ENCODE measurements around a stretch of chr5.

DNA sequence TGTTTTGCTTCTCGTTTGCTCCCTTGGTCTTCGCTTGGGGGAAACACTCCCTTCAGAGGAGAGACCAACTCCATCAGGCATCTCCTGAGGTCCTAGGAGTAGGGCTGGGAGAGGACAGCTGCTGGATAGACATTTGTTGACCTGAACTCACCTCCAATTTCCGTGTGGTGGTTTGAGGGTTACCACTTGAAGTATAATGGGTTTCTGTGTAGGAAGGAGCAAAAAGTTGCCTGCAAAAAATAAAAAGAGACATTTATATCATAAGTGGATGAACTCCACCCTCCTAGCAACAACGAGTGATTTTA lies 37.9 kb downstream of the ADAM19 start:
- RRBS = no CpG with 5 or more reads among the region's 4 CpGs

GRCh38 chr5:157670470-157670866 lies 865 bp upstream of the C5orf52 start:
- RRBS = no CpG with 5 or more reads among the region's 6 CpGs

DNA sequence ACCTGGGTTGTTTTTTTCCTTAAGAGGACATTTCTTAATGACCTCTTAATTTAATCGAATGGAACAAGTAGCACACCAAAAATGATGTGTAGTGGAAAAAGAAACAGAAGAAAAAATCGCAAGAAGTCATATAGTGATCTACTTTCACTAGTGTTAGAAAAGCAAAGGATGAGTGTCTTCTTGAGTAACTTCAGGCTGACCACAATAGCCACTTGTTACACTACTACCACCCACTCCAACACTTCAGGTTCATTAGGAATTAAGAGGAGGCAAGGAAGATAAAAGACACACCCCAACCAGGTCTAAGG lies 815 bp downstream of the CLINT1 start:
- RRBS = no CpG with 5 or more reads among the region's 2 CpGs

- RRBS = no CpG with 5 or more reads among the region's 8 CpGs
Measured at GRCh38 chr5:157994742-157995089, 135.8 kb upstream of the CLINT1 start.

DNA sequence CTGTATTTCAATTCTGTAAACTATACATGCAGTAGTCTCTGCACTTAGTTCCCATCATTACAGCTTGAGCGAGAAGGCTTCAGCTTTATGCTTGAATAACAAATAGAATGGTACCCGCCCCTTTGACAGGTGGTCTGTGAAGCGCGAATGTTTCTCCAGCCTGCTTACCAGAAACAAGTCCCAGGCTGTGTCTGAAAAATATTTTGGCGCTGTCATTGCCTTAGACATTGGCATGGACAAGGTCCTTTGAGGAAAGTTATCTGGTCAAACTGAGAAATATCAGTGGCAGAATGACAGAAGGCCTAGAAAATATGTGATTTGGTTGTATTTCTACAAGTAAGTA lies 562.5 kb upstream of the CLINT1 start:
- RRBS = no CpG with 5 or more reads among the region's 5 CpGs

GRCh38 chr5:158818993-158819456 lies 280.7 kb downstream of the EBF1 start:
- RRBS = no CpG with 5 or more reads among the region's 6 CpGs

DNA sequence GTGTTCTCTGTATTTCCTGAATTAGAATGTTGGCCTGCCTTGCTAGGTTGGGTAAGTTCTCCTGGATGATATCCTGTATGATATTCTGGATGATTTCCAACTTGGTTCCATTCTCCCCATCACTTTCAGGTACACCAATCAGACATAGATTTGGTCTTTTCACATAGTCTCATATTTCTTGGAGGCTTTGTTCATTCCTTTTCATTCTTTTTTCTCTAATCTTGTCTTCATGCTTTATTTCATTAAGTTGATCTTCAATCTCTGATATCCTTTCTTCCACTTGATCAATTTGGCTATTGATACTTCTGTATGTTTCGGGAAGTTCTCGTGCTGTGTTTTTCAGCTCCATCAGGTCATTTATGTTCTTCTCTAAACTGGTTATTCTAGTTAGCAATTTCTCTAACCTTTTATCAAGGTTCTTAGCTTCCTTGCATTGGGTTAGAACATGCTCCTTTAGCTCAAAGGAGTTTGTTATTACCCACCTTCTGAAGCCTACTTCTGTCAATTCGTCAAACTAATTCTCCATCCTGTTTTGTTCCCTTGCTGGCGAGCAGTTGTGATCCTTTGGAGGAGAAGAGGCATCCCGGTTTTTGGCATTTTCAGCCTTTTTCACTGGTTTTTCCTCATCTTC lies 153.9 kb downstream of the EBF1 start:
- RRBS = no CpG with 5 or more reads among the region's 5 CpGs

DNA sequence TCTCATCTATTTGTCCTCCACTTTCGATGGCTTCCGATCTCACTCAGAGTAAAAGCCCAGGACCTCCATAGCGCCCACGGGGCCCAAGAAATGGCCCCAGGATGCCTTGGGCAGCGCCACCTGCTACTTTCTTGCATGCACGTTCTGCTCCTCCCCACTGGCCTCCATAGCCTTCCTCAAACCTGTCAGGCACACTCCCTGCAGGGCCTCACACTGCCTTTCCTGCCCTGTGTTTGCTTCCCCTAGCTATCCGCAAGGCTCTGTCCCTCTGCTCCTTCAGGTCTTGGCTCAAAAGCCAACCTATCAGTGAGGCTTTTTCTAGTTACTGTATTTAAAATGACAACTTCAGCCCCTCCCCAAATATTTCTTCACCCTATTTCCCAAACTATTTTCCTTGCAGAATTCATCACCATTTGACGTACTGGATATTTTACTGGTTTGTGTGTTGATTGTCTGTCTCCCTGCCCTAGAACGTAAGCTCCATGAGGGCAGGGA lies 127.0 kb downstream of the EBF1 start:
- RRBS = no CpG with 5 or more reads among the region's 9 CpGs

DNA sequence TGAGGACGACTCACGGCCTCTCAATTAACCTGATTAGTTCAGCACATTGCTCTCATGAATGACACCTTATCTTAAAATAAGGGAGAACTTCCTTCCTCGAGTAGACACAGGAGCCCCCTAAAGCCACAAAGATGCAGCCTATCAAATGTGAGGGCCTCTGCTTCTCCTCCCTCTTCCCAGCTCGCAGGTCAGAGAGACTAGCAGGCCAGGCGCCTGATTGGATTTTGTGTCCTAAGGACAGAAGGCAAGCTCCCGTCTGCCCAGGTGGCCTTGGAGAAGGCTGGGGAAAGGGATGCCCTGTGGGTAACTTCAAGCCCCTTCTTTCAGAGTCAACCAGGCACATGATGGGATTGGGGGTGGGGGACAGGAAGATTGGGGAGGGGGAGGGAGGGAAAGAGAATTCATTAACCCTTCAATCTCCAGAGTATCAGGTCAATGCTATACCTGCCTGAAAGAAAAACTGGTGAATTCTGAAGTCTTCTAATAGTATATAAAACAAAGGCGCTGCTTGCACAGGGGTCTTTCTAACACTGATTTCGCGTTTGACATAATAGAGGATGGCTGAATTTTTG lies 37.5 kb downstream of the EBF1 start:
- RRBS = no CpG with 5 or more reads among the region's 9 CpGs

GRCh38 chr5:159090446-159090674 lies 9.4 kb downstream of the EBF1 start:
- RRBS = no CpG with 5 or more reads among the region's 2 CpGs

GRCh38 chr5:159099945-159100414 lies 264 bp upstream of the EBF1 start:
- RRBS = no CpG with 5 or more reads among the region's 12 CpGs

DNA sequence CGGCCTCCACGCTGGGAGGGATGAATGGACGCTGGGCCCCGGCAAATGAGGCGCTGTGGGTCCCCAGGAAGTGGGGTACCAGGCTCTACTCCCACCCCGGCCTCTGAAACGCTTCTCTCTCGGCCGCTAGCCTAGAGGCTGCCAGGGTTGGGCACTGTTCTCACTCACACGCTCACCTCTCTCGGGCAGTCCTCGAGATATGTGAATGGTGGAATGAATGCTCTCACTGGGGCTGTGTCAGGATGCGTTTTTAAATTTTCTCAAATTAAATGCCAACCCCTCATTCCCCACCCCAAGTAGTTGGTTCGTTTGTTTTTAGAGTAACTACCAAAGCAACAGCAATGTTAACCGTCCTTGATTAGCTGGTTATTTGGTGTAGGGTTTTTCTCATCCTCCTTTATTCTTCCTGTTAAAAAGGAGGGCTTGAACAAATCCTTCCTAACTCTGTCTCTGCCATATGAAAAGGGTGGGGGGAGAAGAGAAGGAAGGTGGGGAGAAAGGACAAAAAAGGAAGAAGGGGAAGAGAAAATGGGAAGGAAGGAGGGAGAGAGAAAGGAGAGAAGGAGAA lies 1.3 kb upstream of the EBF1 start:
- RRBS = 3% methylated on average over 3 of the region's 15 CpGs

GRCh38 chr5:159208475-159209487 lies 572 bp downstream of the RNF145 start:
- RRBS = 2% methylated on average over 24 of the region's 74 CpGs

- RRBS = 2% methylated on average over 11 of the region's 26 CpGs
Measured at GRCh38 chr5:159310515-159310946, 19.8 kb downstream of the IL12B start.

DNA sequence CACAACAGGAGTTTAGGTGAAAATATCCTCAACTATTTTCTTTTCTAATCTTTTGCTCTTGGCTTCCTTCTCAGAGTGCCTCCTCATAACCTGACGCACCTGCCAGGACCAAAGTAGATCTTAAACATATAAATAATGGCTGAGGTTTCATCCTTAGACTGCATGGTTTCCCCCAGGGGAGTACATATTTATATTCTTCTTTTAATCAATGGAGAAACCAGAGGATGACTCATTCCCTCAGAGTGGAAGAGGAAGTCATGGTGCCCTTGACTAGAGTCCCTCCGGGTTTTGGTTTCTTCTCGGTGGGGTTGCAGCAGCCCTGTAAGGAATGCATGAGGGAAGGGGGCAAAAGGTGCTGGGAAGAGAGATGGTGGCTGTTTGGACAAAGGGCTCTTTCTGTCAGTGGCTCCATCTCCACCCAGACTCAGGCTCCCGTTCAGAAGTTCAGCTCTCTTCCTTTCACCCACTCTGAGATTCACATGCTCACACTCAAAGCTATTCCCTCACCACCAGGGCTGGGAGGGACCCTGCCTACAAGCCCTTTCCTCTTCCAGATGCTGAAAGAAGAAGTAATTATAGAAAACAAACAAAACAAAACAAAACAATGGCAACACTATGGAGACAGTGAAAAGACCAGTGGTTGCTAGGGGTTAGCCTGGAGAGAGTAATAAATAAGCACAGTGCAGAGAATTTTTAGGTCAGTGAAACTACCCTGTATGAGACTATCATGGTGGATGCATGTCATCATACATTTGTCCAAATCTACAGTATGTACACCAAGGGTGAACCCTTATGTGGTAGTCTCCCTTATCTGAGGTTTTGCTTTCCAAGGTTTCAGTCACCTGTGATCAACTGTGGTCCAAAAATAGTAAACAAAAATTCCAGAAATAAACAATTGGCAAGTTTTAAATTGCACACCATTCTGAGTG lies 129.8 kb upstream of the IL12B start:
- RRBS = no CpG with 5 or more reads among the region's 4 CpGs

GRCh38 chr5:159782106-159782589 lies 134.1 kb upstream of the ADRA1B start:
- RRBS = no CpG with 5 or more reads among the region's 5 CpGs

DNA sequence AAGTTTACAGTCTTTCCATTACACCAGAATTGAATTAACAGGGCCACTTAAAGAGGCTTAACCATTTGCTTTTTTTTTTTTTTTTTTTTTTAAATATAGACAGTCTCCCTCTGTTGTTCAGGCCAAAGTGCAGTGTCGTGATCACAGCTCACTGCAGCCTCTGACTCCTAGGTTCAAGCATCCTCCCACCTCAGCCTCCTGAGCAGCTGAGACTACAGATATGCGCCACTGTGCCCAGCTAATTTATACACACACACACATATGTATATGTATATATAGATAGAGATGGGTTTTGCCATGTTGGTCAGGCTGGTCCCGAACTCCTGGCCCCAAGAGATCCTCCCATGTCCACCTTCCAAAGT lies 1.3 kb upstream of the TTC1 start:
- RRBS = no CpG with 5 or more reads among the region's 3 CpGs

- RRBS = no CpG with 5 or more reads among the region's 5 CpGs
Measured at GRCh38 chr5:160080313-160080871, 38.9 kb downstream of the PWWP2A start.

- RRBS = no CpG with 5 or more reads among the region's 9 CpGs
Measured at GRCh38 chr5:160158882-160159209, 39.6 kb upstream of the PWWP2A start.

DNA sequence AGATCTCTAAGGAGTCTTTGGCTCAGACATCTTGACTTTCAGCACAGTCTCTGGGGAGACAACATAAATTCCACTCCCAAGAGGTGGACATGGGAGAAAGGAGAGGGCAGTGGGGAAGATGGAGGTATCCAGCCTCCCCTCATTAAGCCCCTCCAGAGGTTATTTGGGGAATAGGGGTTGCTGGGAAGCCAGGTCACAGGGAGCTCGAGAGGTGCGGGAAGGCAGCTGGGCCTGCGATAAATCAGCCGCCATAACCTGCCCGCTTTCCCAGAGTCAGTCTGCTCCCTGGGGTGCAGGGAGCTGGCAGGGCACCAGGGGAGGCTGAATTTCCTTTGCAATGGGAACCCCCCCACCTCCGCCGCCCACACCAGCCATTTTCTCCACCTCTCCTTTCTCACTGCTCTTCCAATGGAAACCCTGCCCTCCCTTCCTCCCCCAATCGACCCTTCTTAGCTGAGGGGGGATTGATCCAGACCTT lies 54.0 kb upstream of the FABP6 start:
- RRBS = no CpG with 5 or more reads among the region's 8 CpGs